Measurements from ENCODE around the genes GYG1, COMMD2 and ANKUB1.

GRCh38 chr3:148079167-148079597 lies 618.5 kb upstream of the AGTR1 start:
- RRBS: no CpG with 5 or more reads among the region's 3 CpGs

- RRBS: no CpG with 5 or more reads among the region's 5 CpGs
Measured at GRCh38 chr3:148729518-148729996, 31.9 kb downstream of the AGTR1 start.

GRCh38 chr3:148975059-148975740 lies 16.1 kb upstream of the GYG1 start:
- RRBS: no CpG with 5 or more reads among the region's 9 CpGs

- RRBS: 2% methylated on average over 13 of the region's 58 CpGs
Measured at GRCh38 chr3:148991121-148991684, at the start of gene GYG1. TSS of gene GYG1 (plus strand) at chr3:148991540.

GRCh38 chr3:148997607-148998135 lies 6.3 kb downstream of the GYG1 start:
- RRBS: no CpG with 5 or more reads among the region's 1 CpG

GRCh38 chr3:149009556-149010133 lies 18.3 kb downstream of the GYG1 start:
- RRBS: no CpG with 5 or more reads among the region's 3 CpGs

DNA sequence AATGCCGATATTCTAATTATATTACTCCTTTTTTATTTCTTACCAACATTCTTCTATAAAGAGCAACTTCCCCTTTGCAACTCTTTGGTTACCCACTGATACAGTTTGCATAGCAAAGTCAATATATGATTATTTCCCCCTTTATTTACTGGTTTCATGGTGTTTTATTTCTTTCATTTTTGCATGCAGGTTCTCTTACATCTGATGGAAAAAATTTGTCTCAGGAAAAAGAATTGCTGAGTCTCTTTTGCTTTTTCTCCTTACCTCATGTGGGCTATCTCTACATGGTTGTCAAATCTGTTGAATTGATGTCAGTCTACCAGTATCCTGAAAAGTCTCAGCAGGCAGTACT lies 15.7 kb downstream of the HPS3 start:
- RRBS: no CpG with 5 or more reads among the region's 1 CpG

DNA sequence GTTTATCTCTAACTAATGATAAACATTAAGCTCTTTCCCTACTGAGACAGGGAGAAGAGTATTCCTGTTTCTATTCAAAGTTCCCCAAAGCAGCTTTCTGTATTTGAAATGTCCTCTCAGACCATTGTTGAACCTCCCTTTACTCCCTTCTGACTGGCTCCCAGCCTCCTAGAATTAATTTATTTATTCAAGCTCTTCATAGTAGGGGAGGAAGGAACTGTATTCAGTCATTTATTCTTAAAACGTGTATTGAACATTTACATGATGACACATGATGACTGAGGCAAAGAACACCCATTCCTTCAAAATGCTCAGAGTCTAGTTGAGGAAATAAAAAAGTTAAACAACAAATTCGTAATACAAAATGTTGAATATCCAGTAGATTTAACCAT lies 7.2 kb upstream of the TM4SF18 start:
- RRBS: no CpG with 5 or more reads among the region's 2 CpGs

DNA sequence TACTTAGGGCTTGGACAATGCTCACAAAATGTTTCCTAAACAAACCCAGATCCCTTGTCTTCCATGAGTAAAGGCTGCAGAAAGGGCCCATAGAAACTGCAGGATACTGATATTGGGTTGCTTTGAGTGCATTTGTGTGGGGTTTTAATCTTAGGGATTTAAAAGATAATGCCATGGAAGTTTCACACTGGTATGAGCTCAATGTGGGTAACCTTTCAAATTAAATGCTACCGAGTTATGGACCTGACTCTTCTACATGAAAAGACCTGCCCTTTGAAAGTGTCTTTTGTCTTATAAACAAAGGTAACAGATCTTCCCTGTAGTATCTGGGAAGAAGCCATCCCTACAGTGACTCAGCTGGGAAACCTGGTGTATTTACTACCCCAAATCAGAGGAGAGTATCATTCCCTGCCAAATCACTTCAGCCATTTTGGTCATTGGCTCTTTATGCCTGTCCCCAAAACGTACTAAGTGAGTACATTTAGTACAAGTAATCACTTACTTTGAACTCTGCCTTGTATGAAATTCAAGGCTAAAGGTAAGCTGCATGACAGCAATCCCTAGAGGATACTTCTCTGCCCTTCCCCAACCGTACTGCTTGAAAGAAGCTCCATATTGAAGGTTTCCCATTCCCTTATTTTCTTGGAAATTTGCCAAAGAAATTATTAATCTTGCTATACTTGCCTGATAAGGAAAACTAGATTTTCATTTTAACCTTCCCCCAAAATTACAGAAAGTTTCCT lies 7.3 kb downstream of the TM4SF1 start:
- RRBS: no CpG with 5 or more reads among the region's 3 CpGs

GRCh38 chr3:149387958-149388591 lies 10.6 kb upstream of the TM4SF1 start:
- RRBS: no CpG with 5 or more reads among the region's 10 CpGs

DNA sequence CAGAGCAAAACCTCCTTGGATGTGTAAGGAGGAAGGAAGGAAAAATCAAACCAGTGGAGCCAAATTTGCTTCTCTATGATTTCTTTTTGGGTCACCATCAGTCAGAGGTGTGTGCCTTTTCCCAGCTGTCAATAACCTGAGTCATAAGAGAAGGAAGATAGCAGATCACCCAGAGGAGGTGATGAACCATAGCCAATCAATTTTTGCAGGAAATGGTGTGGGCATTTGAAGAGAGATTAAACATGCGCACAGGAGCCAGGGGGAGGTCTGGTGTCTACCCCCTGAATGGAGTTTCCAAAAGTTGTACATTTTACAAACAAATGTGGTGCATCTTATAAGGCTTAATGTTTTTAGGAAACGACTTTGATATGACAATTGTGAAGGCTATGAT lies 27.2 kb upstream of the TM4SF1 start:
- RRBS: no CpG with 5 or more reads among the region's 2 CpGs

GRCh38 chr3:149572576-149573199 lies 85.1 kb downstream of the WWTR1 start:
- RRBS: no CpG with 5 or more reads among the region's 7 CpGs

- RRBS: no CpG with 5 or more reads among the region's 54 CpGs
Measured at GRCh38 chr3:149751796-149753080, at the start of gene COMMD2. TSS of gene COMMD2 (minus strand) at chr3:149752489.

DNA sequence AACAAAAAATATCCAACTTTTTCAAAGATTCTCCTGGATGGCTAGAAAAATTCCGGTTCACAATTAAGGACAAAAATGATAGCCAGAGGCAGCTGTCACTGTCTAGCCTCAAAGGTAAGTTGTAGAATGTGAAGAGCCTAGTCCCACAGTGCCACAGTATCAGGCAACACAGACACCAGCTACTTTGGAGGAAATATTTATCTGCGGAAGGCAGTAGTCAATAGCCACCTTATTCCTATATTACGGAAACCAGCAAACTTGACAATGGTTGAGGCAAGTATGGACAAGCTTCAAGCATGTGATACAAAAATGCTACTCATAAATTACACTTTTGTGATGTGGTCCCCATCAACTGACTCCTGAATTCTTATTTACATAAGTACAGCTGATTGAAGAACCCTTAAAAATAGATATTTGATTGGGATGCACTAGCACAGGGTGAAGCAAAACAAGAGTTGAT lies at the start of gene ANKUB1:
TSS of gene ANKUB1 (minus strand) at position 170 of the 460 bp plus-strand sequence.
- RRBS: no CpG with 5 or more reads among the region's 3 CpGs

- RRBS: no CpG with 5 or more reads among the region's 3 CpGs
Measured at GRCh38 chr3:150077967-150078342, 107.3 kb upstream of the PFN2 start.

DNA sequence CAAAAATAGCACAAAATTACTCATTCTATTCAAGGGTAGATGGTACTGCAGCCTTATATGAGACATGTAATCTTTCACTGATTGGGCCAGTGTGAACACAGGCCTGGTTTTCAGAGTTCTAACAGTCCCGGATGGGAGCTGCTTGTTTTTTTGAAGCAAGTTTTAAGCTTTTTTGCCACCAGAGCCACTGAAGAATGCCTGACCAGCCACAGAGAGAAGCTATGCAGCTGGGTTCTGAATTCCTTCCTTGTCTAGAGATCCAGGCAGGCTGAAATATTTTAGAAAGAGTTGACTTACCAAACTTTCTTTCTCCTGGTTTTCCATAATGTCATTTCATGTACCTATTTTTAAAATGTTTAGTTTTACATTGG lies 172.2 kb upstream of the TSC22D2 start:
- RRBS: no CpG with 5 or more reads among the region's 1 CpG

- RRBS: no CpG with 5 or more reads among the region's 6 CpGs
Measured at GRCh38 chr3:150237384-150238001, 170.6 kb upstream of the TSC22D2 start.

Measured in brain (tissue), 1 donor.